Measurements from ENCODE around the genes SMG6 and MNT.

DNA sequence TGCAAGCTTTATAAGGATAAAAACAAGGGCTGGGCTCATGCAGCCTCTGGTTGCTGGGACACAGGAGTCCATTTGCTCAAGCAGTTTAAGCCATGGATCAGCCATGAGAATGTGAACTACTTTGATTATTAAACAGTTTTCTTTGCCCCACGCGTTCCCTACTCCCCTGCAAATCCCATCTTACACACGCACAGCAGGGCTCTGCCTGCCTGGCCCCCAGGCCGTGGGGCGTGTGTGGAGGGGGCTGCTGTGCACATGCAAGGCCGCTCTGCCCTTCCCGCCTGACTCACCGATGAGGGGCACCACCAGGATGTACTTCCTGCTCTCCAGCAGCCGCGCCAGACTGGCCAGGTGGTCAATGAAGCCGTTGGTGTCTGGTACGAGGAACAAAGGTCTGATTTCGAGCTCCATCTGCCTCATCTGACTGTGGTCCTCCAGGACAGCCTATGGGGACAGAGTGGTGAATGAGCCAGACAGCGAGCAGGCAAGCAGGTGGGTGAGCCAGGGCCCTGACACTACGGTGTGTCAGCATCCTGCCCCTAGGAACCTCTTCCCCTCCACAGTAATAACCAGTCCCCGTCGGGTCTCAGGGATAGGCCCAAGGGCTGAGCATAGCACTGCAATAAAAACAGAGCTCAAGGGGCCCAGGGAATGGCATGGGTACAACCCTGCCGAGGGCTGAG is 13.7 kb downstream of the HIC1 start:
- PRO-cap: no peak

- PRO-cap: no peak
Measured at GRCh38 chr17:2071394-2072617, 16.9 kb downstream of the HIC1 start.

- PRO-cap: unidirectional peak, plus-strand start at chr17:2089404
Measured at GRCh38 chr17:2088997-2089488, 34.1 kb downstream of the HIC1 start.

DNA sequence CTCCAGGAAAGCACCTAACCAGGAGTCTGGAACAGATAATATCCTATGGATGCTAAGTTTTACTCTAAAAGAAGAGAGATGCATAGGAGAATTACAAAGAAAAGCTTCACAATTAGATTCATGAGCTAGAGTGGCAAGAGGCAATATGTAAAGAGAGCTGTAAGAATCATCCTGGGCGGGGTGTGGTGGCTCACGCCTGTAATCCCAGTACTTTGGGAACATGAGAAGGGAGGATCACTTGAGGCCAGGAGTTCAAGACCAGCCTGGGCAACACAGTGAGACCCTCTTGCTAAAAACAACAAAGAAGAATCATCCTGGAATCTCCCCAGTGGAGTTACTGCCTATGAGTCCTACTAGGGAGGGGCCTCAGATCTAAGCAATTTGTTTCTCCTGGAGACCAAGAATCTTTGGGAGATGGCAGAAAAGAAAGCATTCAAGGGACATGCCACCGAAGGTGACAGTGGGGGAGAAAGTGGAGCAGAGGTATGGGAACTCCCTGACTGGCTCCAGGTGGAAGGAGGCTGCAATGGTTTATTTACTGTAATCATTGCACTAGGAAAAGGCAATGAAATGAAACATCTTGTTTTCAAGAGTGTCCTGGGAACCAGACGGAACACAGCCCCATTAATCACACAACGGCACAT is 119.2 kb downstream of the HIC1 start:
- PRO-cap: no peak

- PRO-cap: no peak
Measured at GRCh38 chr17:2179411-2180232, 124.0 kb downstream of the SMG6 start.

DNA sequence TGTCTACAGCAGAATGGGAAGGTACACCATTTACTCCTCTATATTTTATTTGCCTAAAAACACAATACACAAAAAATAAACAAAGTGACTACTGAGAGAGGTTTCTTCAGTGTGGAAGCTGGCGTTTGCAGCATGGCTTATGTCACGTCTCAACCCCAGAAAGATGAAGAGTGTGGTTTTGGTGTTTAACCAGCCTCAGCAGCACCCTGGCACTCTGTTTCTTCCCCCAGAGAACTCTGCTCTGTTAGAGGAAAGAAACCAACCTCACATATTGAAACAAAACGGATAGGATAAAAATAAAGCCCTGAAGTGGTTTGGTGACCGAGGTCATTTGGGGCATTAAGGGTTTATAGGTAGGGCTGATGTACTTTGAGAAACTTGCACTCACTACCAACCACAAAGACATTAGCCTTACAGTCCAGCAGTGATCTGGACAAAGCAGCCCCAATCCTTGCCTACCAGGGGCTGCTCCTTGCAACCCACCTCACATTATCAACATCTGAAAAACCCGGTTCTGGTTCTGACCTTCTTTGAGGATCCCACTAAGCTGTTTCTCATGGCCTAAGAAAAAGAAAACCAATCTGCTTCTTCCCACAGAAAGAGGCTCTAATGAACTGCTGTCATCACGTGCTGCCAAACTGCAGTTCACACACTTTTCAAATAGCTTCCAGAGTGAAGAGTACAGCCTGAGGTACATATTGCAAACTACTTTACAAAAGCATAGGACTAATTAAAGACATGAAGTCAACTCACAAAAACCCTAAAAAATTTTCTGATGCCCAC is 37.0 kb downstream of the SMG6 start:
- PRO-cap: no peak

DNA sequence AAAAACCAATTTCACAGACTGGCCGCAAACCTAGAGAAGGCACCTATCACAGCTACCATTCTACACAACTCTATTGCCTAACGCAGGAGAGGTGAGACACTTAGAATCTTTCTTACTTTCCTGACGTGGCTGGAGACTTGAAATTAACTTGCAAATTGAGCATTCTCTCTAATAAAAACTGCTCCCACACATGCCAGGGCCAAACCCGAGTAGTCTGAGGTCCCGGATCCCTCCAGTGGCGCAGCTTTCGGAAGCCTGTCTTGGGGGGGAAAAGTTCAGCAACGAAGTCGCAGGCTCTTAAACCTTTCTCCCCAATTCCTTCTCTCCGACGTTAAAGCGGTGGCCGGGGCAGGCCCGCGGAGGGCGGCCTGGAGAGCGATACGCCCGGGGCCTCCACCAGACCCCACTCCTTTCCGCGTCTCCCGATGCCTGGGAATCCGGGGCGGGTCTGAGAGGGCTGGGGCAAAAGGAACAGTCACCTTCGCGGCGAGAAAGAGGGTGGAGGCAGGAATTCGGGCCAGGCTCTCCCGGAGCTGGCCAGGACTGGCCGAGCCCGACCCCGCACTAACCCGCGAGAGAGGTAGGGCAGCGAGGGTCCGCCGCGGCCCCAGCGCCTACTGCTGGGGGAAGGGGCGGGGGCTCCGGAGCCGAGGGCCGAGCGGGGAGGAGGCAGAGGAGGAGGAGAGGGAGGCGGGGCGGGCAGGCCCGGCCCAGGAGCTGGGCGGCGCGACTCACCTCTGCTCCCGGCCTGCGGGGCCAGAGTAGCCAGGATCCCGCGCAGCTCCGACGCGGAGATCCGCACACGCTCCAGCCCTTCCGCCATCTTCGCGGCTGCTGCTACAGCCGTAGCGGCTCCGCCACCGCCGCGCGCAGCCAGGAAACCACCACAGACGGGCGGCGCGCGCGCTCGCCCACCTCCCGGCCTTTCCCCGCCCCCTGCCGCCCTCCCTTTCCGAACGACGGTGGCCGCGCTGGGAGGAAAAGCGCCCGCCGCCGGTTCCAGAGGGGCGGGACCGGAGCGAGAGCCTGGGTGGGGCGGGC is at the start of gene SMG6:
SMG6 (minus strand) TSS at position 888 of the 1,041 bp plus-strand sequence.
- PRO-cap: bidirectional peak, plus-strand start outside the sequence, minus-strand start at position 836 of the sequence

GRCh38 chr17:2334252-2335214 is 1.7 kb downstream of the TSR1 start:
- PRO-cap: no peak

- PRO-cap: no peak
Measured at GRCh38 chr17:2361141-2361766, 24.0 kb downstream of the SGSM2 start.

DNA sequence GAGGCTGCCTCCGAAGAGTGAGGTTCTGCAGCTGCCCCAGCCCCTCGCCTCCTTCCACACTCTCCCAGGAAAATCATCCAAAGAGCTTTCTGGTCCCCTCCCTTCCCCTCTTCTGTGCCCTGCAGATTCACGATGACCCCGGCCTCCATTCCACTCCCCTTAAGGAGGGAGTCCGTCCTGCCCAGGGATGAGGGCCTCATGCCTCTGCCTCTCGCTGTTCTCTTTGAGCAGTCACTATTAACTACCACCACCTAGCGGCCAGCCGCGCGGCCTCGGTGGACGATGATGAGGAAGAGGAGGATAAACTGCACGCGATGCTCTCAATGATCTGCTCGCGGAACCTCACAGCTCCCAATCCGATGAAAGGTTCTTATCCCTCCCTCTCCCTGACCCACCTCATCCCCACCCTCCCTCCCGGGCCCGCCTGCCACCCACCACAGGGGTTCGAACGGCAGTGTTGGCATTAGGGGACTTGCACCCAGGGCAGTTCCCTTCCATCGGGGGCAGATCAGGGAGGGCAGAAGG is 29.8 kb downstream of the SGSM2 start:
- PRO-cap: no peak

DNA sequence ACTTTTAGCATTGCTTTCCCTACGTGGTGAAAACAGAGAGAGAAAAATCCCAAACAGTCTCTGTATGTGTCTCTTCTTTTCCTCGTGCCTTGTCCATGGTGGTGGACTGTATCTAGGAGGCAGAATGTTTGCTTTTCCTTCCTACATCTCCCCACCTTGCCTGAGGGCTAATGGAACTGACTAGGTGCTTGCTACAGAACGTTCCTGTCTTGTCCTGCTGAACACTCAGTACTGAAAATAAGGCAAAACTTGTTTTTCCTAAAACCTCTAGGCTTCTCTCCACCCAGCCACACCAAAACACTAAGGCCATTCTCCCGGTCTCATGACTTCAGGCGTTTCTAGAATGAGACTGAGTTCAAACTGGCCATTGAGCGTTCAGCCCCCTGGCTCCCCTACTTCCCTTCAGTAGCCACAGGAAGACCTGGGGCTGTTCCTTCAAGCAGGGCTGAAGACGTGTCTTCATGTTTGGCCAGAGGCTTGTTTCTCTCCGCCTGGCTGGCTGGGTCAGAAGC is 26.0 kb downstream of the MNT start:
- PRO-cap: no peak

DNA sequence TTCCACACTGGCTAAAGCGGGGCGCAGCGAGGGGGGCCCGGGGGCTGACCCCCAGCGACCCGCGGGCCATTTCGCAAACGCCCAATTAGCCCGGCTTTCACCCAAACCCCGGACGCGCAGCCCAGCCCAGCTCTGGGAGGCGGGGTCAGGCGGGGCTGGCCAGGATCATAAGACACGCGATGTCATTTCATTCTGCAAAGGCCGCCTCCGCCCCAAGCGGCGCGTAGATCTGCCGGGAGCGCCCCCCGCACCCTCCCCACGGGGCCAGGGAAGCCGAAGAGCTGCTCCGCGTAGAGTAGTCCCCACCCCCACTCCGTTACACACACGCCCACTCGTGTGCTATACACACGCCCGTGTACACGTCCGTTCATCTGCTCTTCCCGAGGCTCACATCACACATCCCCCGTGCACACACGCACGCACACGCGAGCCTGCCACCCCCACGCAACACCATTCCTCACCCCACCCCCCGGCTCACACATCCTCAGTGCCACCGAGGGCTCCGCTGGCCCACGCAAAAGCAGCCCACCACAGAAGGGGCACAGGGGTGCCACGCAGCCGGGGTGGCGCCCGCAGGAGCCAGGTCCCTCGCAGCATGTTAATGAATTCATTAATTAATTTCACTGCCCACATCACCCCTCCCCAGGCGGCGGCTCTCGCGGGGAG is 880 bp downstream of the MNT start:
- PRO-cap: unidirectional peak, plus-strand start at position 197 of the sequence

GRCh38 chr17:2400513-2401458 is at the start of gene MNT:
Gene MNT, minus strand, starts transcription at chr17:2401060.
- PRO-cap: bidirectional peak, plus-strand start at chr17:2400670, minus-strand start at chr17:2400651; bidirectional peak, plus-strand start at chr17:2401337, minus-strand start at chr17:2401060

- PRO-cap: no peak
Measured at GRCh38 chr17:2404350-2404752, 3.5 kb upstream of the MNT start.

DNA sequence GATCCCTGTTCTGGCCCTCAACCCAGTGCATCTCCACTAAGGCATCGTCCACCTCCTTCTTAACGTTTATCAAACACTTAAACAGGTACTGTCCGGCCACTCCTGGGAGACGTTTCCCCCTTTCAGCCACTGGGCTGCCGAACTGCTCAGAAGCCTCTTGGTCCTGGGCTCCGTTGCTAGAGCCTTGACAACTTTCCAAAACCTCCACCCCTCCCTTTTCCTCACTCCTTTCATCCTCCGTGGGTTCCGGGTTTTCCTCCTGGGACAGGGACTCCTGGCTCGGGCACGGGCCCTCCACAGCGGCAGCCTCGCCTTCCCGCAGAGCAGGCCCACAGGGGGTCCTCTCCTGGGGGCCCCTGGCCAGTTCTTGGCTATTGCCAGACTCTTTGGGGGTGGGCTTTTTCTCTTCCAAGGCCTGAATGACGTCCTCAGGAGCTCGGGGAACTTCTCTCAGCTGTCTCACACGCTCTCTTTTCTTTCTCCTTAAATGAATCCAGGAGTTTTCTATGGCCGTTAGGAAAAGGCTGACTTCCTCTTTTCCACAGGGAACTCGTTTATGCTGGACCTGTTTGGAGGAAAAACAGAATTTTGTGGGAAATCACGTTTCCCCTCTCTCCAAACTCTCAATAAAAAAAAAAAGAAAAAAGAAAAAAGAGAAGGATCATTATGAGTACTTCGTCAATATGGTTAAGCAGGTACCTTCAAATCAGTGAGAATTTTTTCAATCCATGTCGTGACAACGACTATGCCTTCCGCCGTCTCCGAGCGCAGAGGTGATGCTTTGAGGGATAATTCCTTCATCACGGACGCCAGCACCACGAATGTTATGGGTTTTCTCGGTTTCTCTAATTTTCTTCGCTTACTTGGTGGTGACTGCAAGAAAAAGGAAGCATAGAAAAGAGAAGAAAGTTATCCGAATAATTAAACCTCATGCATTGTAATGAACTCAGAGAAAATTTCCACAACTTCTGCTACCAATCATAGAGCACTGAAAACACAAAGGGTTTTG is 19.5 kb upstream of the MNT start:
- PRO-cap: no peak

GRCh38 chr17:2435138-2435764 is 34.4 kb upstream of the MNT start:
- PRO-cap: unidirectional peak, minus-strand start at chr17:2435195

- PRO-cap: unidirectional peak, minus-strand start at chr17:2436025
Measured at GRCh38 chr17:2435787-2436320, 35.0 kb upstream of the MNT start.

DNA sequence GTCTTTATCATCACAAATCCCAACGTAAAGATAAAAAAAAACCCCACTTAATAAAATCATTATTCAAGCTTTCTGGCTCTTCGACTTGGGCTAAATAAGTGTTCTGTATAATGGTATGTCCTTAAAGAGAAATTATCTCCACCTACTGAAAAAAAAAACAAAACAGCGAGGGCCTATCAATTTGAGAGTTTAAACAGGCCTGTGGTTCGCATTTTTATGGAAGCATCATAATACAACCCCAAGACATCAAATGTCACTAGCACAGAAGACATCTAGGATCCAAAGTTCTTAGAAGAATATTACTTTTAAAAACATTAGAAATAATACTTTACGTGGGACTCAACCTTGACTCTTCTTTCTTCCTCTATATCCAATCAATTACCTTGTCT is 8.6 kb downstream of the PAFAH1B1 start:
- PRO-cap: no peak

DNA sequence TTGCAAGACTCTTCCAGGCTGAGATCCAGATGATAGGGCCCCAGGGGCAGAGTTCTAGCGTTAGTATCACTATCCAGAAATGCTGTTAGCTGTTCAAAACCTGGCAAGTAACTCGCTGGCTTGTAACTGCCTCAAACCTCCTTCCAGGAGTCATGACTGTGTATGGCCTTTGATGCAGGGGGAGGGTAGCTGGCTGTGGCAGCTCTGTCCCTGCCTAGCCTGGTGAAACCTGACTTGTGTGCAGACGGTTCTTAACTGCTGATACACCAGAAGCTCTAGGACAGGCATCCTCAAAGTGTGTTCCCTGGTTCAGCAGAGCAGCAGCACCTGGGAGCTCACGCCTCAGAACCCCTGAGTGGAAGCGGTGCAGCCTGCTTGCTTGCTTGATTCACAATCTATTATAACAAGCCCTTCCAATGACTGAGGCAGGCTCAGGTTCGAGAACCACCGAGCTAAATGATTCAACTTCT is 24.7 kb downstream of the CLUH start:
- PRO-cap: no peak

DNA sequence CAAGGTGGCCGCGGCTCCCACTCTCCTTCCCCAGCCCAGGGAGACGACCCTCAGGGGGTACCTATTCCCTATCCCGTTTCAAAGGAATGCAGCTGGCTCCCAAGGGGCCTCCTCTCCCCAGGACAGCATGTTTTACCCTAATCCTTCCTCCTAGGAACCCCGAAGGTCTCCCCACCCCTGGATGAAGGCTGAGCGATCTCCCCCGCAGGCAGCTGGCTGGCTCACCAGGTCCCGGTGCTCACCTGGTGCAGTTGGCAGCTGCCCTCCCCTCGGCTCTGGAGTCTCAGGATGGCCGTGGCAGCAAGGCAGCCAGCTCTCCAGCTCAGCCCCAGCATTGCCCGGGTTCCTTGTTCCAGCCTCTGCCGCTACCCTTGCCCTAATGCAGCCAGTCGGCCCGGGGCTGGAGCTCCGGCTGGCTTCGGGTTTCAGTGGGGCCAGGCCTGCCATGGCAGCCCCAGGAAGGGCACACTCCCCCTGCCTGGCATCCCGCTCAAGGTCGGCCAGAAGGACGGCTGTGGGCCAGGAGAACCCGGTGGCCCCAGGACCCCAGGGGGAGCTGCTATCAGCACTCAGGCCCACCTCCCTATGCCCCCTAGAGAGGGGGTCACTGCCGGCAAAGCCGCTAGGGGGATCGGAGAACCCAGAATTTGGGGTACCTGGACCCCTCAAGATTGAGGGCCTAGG is 4.5 kb downstream of the CLUH start:
- PRO-cap: no peak

Measured in REH cell (cell line).